ENCODE measurements around a stretch of chr17.

DNA sequence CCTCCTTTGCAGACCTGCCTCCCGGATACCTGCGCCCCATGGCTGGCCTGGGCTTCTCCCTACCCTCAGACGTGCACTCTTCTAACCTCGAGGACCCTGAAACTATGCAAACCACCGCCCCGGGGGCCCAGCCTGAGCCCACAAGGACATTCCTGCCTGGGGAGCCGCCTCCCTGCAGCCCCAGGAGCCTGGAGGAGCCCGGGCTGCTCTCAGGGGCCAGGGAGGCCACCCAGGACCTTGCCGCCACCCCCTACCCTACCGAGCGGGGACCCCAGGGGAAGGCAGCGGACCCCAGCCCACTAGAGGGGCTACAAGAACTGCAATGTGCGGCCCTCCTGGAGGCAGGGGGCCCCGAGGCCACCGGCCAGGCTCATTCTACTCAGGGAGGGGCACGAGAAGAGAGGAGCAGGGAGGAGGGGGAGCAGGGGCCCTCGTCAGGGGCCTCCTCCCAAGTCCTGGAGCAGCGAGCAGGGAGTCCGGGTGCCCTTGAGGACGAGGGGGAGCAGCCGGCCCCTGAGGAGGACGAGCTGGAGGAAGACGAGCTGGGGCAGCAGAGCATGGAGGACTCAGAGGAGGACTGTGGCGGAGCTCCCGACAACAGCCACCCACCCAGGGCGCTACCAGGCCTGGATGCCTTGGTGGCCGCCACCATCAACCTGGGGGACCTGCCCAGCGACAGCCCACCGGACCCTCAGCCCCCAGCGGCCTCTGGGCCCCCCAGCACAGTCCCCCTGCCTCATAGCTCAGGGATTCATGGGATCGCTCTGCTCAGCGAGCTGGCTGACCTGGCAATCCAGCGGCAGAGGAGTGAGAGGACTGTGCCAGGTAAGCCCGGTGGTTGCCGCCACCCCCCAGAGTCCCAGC, 52.0 kb downstream of the BAHCC1 start:
- RRBS, result 93% methylated on average over 7 of the region's 35 CpGs

GRCh38 chr17:81453746-81454157, 58.5 kb downstream of the BAHCC1 start:
- RRBS, result no CpG with 5 or more reads among the region's 7 CpGs

DNA sequence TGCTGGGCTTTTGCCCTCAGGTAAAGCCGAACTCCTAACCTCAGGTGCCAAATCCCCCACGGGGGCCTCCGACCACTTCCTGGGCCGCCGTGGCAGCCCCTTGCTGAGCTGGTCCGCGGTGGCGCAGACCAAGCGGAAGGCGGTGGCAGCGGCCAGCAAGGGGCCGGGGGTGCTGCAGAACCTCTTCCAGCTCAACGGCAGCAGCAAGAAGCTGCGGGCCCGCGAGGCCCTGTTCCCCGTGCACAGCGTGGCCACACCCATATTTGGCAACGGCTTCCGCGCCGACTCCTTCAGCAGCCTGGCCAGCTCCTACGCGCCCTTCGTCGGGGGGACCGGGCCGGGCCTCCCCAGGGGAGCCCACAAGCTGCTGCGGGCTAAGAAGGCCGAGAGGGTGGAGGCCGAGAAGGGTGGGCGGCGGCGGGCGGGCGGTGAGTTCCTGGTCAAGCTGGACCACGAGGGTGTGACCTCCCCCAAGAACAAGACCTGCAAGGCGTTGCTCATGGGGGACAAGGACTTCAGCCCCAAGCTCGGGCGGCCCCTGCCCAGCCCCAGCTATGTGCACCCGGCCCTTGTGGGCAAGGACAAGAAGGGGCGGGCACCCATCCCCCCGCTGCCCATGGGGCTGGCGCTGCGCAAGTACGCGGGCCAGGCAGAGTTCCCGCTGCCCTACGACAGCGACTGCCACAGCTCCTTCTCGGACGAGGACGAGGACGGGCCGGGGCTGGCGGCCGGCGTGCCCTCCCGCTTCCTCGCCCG, 51.6 kb downstream of the ACTG1 start:
- RRBS, result 43% methylated on average over 5 of the region's 61 CpGs

DNA sequence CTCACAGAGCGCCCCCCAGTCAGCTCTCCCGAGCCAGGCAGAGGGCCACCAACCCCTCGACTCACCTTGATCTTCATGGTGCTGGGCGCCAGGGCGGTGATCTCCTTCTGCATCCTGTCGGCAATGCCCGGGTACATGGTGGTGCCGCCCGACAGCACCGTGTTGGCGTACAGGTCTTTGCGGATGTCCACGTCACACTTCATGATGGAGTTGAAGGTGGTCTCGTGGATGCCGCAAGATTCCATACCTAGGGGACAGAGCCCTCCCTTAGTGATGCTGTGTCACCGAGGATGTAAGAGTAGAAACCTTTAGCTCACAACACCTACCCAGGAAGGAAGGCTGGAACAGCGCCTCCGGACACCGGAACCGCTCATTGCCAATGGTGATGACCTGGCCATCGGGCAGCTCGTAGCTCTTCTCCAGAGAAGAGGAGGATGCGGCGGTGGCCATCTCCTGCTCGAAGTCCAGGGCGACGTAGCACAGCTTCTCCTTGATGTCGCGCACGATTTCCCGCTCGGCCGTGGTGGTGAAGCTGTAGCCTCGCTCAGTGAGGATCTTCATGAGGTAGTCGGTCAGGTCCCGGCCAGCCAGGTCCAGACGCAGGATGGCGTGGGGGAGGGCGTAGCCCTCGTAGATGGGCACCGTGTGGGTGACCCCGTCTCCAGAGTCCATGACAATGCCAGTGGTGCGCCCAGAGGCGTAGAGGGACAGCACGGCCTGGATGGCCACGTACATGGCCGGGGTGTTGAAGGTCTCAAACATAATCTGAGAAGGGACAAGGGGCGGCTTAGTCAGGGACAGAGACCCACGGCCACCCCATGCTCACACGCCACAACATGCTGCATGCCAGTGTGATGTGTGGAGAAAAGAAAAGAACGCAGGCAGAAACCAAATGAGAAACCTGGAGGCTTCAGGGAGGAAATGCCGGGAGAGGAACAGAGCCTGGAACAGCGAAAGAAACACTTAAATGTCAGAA, 1.4 kb downstream of the ACTG1 start:
- RRBS, result no CpG with 5 or more reads among the region's 53 CpGs

DNA sequence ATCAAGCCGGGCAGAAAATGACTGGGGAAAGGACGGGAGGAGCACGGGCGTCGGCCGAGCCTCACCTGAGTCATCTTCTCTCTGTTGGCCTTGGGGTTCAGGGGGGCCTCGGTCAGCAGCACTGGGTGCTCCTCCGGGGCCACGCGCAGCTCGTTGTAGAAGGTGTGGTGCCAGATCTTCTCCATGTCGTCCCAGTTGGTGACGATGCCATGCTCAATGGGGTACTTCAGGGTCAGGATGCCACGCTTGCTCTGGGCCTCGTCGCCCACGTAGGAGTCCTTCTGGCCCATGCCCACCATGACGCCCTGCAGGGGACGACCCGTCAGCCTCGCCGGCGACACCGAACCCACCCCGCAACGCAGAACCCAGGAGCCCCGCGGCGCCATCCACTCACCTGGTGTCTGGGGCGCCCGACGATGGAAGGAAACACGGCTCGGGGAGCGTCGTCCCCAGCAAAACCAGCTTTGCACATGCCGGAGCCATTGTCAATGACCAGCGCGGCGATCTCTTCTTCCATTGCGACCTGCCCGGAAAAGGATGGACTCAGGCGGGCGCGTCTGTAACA, 679 bp downstream of the ACTG1 start:
- RRBS, result 2% methylated on average over 6 of the region's 45 CpGs

GRCh38 chr17:81546897-81547717, 5.0 kb downstream of the FAAP100 start:
- RRBS, result no CpG with 5 or more reads among the region's 42 CpGs

GRCh38 chr17:81550889-81551338, 1.2 kb downstream of the FAAP100 start:
- RRBS, result 97% methylated on average over 4 of the region's 18 CpGs

DNA sequence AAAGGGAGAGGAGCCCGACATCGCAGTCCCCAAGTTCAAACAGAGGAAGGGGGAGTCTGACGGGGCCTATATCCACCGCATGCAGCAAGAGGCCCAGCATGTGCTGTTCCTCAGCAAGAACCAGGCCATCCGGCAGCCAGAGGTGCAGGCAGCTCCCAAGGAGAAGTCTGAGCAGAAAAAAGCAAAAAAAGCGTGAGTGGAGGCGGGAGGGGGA, 3.6 kb downstream of the CCDC137 start:
- RRBS, result 89% methylated on average over 2 of the region's 7 CpGs

- RRBS, result 98% methylated on average over 1 of the region's 16 CpGs
Measured at GRCh38 chr17:81686785-81687231, 3.0 kb downstream of the HGS start.

DNA sequence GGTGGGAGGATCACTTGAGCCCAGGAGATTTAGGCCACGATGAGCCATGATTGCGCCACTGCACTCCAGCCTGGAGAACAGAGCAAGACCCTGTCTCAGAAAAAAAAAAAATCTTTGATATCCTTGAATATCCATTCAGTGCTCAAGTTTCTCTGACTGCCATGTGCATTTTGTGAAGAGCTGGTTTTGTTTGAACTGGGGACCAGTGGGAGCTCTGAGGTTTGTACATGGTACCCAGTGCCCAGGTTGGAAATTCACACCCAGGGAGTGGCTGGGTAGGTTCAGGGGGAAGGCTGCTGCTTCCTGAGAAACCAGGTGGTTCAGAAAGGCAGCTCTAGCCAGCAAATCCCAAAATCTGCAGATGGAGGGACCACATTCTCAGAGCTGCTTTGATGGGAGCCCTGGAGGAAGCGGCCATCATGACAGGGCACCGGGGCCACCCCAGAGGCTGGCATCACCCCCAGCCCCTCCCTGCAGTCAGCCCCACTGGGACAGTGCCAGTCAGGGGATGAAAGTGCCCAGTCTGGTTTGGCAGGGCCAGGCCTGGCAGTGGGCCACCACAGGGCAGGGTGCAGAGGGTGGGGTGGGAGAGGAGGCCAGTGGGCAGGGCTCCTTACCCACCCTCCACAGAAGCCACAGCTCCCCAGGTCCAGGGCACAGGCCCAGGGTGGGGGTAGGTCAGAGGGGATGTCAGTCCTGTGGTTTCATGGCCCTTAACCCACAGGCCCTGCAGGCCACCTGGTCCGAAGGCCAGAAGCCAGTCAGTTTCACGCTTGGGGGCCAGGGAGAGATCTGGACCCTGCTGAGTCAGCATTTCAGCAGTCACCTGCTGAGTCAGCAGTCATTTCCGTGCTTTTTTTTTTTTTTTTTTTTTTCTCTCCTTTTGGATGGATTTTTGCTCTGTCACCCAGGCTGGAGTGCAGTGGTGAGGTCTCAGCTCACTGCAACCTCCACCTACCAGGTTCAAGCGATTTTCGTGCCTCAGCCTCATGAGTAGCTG, 10.1 kb downstream of the SLC25A10 start:
- RRBS, result no CpG with 5 or more reads among the region's 9 CpGs

DNA sequence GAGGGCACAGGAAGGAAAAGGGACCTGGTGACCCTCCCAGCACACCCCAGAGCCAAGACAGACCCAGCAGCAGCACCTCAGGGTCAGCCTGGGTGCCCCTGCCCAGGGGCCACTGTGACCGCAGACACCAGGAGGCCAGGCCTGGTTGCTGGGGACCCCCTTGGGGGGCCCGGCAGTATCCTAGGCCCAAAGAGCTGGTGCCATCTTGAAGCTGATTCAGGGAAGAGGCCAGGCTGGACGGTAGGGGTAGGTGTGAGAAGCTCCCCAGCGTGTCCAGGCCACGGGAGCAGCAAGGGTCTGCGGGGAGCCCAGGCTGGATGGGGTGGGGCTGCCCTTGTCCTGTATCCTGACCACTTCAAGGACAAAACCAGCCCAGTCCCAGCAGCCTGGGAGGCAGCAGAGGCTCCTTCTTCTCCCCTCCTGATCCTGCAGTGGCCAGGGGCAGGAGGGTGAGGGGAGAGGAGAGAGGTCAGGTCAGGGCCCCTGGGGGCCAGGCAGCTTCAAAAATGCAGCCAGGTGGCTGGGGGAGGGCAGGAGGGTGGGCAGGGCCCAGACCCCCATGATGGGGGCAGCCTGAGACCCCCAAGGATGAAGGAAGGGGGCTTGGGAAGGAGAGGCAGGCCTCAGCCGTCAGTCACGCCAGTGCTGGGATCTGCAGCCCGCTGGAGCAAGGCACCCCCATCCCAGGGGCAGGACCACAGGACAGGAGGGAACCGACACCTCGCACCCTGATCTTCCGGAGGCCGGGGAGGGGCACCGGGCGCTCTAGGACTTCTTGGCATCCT, 10.4 kb downstream of the MCRIP1 start:
- RRBS, result no CpG with 5 or more reads among the region's 15 CpGs

DNA sequence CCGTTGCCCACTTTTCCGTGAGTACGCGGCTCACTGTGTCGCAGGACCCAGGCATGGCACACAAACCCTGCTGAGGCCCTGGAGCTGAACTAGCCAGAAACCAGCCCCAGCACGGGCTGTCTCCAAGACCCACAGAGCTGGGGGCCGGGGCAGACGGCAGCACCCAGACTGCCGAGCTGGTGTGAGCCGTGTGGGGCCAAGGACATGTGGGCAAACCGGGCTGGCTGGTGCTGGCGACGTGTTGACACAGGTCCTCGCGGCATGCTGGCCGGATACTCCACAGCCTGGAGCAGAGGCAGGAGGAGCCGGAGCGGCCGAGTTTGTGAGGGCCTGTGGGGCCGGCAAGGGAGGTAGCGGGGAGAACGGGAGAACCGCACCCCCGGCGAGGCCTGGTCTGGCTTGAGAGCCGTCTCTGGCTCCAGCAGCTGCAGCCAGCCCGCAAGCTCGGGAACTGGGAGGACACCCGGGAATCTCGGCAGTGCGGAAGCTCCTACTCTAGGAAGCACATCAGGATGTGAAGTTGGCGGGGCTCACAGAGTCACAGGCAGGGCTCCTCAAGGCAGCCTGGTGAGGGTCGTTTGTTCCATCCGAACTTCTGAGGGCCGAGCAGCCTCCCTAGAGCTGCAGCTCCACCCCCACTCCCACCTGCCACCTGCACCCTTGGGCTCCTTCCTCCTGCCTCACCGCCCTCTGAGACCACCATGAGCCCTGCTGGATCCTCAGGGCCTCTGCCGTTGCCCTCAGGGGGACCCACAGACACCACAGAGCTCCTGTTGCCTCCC, 6.6 kb upstream of the PPP1R27 start:
- RRBS, result 95% methylated on average over 20 of the region's 37 CpGs

GRCh38 chr17:81846318-81846793, 11.5 kb upstream of the PPP1R27 start:
- RRBS, result no CpG with 5 or more reads among the region's 24 CpGs

GRCh38 chr17:81880600-81881295, 9.6 kb upstream of the ARHGDIA start:
- RRBS, result no CpG with 5 or more reads among the region's 8 CpGs

GRCh38 chr17:81889527-81890146, 1.7 kb downstream of the ALYREF start:
- RRBS, result no CpG with 5 or more reads among the region's 12 CpGs

DNA sequence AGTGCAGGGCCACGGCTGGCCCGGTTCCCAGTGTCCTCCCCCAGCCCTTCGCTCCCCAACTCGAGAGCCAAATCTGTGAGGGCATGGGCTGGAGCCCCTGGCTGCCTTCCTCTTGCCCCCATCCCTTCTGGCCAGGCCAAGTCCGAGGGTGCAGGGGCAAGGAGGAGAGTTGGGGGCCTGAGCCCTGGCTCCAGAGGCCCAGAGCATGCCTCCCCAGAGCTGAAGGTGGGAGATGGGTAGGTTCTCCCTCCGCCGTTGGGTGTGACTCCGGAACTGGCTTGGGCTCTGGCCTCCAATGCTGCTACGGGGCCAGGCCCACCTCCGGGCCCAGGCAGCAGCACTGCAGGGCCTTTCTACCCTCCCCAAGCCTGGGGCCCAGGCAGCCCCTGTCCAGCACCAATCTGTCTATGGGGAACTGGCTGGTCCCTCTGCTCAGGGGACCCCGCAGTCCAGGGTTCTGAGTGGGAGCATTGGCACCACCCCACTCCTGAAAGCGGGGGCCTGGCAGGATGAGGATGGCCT, 1.1 kb downstream of the NPB start:
- RRBS, result 95% methylated on average over 3 of the region's 12 CpGs

- RRBS, result 100% methylated on average over 2 of the region's 27 CpGs
Measured at GRCh38 chr17:81915294-81916225, 2.4 kb downstream of the SIRT7 start.

DNA sequence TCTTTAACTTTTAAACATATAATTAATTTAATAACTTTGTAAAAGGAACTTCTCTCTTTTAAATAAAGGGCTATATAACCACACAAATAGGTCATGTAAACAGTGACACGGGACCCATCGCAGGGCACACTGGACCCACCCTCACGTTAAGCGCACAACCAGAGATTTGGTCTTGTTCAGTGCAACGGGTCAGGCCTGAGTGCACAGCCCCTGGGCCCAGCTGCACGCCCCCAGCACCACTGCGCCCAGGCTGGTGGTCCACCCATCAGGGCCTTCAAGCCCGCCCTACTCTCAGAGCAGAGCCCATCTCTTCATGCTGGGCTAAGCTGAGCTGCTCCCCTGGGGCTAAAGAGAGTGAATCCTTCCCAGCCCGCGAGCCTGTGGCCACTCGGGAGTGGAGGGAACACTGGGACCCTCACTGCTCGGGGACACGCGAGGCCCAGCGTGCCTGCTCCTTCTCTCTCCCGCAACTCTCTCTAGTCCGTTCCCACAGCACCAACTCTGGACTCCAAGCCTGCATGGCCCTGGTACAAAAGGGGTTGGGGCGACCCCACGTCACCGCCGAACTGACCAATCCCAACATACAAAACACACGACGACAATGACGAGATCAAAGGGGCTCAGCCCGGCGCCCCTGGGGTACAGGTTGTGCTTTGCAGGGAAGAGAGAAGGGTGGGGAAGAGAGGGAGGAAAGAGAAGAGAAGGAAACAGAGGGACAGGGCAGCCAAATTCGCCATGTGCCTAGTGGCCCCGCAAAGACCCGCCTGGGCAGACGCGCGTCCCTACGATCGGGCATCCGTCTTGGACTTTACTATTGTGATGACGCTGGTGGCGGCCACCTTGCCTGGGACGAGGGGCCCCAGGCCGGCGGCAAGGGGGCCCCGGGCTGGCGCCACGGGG, 4.1 kb upstream of the SIRT7 start:
- RRBS, result no CpG with 5 or more reads among the region's 43 CpGs

DNA sequence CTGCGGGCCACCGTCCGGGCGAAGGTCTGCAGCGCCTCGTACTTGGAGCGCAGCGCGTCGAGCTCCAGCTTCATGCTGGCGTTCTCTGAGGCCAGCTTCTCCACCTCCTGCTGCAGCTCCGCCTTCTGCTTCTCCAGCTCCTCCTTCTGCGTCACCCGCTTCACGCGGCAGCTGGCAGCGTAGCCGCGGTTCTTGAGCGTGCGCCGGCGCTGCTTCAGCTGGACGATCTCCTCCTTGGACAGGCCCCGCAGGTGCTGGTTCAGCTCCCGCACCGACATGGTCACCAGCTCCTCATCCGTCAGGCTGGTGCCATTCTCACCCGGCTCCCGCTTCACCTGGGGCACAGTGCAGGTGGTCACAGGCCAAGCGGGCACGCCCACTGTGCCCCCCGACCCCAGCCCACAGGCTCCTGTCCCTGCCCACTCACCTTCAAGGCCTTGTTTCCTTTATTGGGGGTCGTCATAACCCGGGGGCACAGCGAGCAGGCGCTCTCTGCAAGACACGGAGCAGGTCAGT, 4.8 kb downstream of the MAFG start:
- RRBS, result 62% methylated on average over 3 of the region's 38 CpGs

DNA sequence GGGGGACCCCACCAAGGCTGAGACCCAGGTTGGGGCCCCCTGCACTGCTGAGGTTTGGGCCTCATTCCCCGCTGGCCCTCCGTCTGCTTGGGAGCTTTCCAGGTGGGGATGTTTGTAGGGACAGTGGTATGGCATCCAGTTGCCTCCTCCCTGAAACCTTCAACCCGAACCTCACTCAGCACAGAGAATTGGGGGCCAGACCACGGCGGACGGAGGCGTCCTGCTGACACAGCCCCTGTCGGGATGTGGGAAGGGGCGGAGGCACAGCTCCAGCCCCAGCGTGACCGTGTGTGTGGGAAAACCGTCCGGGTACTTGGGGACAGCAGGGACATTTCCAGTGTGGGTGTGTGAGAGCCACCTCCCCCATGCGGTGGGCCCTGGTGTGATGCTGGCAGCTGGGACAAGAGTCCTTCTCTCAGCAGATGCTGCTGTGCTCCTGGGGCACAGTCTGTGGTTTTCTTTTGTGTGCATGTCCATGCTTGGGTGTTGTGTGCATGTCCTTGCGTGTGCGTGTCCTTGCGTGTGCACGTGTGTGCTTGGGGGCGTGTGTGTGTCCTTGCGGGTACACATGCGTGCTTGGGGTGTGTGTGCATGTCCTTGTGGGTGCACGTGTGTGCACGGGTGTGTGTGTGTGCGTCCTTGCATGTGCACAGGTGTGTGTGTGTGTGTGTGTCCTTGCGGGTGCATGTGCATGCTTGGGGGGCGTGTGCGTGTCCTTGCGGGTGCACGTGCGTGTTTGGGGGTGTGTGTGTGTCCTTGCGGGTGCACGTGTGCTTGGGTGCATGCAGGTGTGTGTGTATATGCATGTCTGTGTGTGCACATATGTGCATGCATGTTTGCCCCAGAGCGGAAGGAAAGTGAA, 16.9 kb downstream of the CENPX start:
- RRBS, result no CpG with 5 or more reads among the region's 33 CpGs

All from CMK (cell line).